Transverse colon (tissue), 4 donors: ENCODE measurements around the genes PLA2G3, EIF4ENIF1 and C22orf42.

DNA sequence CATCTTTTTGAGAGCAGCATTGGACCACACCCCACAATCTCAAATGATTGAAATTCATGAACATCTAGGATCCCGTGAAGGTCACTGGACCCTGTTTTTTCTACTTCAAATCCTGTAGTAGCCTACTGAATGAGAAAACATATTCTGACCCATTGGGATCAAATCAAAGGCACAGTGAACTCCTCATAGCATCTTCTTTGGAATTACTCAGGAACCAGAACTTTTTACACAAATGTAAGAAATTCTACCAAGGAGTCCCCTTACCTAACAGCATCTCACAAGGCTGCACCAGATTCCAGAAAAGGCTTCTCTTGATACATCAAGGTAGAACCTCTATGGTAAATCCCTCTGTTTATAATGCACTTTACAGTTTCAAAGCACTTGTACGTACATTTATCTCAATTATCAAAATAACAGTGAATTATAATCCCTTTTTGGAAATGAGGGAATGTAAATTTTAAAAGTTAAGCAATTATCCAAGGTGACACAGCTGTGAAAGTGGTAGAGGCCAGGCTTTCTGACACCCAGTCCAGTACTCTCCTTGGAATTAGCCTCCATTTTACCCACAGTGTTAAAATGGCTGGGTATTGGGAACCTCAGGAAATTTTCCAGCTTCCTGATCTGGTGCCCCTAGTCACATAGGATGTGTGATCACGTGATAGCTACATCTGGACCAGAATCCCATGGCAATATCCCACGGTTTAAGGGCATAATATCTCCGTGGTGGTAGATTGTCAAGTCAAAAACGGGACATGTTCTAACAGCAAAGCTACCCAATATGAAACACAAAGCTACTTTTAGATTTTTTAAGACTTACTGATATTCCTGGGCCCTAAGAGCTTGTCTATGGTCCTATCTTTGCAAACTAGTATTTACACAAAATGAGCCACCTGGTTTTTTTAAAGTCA lies 4.9 kb upstream of the MORC2 start:
- PRO-cap = no peak
- RAMPAGE, long total RNA, 4 experiments = start-site peak on the plus strand in 1 of 4 experiments, centred at position 232 of the sequence, 15 reads per replicate

- PRO-cap = bidirectional peak, plus-strand start at chr22:31083554, minus-strand start at chr22:31083507
- RAMPAGE, long total RNA, 4 experiments = no peak in any of the 4 experiments
Measured at GRCh38 chr22:31083425-31083955, 2.4 kb downstream of the SMTN start.

GRCh38 chr22:31085149-31086076 lies 4.3 kb downstream of the SMTN start:
- PRO-cap = bidirectional peak, plus-strand start at chr22:31085703, minus-strand start at chr22:31085278
- RAMPAGE, long total RNA, 4 experiments = no peak in any of the 4 experiments

- PRO-cap = no peak
- RAMPAGE, long total RNA, 4 experiments = no peak in any of the 4 experiments
Measured at GRCh38 chr22:31139899-31140784, at the start of gene PLA2G3. TSS of gene PLA2G3 (minus strand) at chr22:31140508.

GRCh38 chr22:31159426-31159798 lies 570 bp upstream of the RNF185 start:
- PRO-cap = no peak
- RAMPAGE, long total RNA, 4 experiments = no peak in any of the 4 experiments

DNA sequence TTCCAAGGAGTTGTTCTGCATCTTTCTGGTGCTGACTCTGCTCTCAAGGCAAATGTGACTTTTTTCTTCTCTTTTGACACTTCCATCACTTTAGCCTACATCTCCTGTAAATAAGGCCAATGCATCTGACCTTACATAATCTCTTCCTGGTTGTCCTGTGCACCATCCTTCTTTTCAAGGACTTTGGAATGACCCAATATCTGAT lies 1.2 kb downstream of the RNF185 start:
- PRO-cap = unidirectional peak, minus-strand start at position 148 of the sequence
- RAMPAGE, long total RNA, 4 experiments = no peak in any of the 4 experiments

GRCh38 chr22:31243715-31244516 lies 31.8 kb downstream of the LIMK2 start:
- PRO-cap = no peak
- RAMPAGE, long total RNA, 4 experiments = no peak in any of the 4 experiments

DNA sequence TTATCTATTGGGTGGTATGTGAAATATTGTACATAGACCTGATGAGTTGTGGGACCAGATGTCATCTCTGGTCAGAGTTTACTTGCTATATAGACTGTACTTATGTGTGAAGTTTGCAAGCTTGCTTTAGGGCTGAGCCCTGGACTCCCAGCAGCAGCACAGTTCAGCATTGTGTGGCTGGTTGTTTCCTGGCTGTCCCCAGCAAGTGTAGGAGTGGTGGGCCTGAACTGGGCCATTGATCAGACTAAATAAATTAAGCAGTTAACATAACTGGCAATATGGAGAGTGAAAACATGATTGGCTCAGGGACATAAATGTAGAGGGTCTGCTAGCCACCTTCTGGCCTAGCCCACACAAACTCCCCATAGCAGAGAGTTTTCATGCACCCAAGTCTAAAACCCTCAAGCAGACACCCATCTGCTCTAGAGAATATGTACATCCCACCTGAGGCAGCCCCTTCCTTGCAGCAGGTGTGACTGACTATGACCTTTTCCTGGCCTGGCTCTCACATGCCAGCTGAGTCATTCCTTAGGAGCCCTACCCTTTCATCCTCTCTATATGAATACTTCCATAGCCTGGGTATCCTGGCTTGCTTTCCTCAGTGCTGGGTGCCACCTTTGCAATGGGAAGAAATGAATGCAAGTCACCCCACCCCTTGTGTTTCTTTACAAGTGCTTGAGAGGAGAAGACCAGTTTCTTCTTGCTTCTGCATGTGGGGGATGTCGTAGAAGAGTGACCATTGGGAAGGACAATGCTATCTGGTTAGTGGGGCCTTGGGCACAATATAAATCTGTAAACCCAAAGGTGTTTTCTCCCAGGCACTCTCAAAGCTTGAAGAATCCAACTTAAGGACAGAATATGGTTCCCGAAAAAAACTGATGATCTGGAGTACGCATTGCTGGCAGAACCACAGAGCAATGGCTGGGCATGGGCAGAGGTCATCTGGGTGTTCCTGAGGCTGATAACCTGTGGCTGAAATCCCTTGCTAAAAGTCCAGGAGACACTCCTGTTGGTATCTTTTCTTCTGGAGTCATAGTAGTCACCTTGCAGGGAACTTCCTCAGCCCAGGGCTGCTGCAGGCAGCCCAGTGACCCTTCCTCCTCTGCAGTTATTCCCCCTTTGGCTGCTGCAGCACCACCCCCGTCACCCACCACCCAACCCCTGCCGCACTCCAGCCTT lies 12.1 kb downstream of the PIK3IP1 start:
- PRO-cap = no peak
- RAMPAGE, long total RNA, 4 experiments = no peak in any of the 4 experiments

GRCh38 chr22:31283588-31283987 lies 8.7 kb downstream of the PIK3IP1 start:
- PRO-cap = no peak
- RAMPAGE, long total RNA, 4 experiments = no peak in any of the 4 experiments

GRCh38 chr22:31284891-31285629 lies 7.2 kb downstream of the PIK3IP1 start:
- PRO-cap = unidirectional peak, plus-strand start at chr22:31285044
- RAMPAGE, long total RNA, 4 experiments = no peak in any of the 4 experiments

- PRO-cap = unidirectional peak, plus-strand start at chr22:31289152
- RAMPAGE, long total RNA, 4 experiments = no peak in any of the 4 experiments
Measured at GRCh38 chr22:31288898-31289422, 3.3 kb downstream of the PIK3IP1 start.

DNA sequence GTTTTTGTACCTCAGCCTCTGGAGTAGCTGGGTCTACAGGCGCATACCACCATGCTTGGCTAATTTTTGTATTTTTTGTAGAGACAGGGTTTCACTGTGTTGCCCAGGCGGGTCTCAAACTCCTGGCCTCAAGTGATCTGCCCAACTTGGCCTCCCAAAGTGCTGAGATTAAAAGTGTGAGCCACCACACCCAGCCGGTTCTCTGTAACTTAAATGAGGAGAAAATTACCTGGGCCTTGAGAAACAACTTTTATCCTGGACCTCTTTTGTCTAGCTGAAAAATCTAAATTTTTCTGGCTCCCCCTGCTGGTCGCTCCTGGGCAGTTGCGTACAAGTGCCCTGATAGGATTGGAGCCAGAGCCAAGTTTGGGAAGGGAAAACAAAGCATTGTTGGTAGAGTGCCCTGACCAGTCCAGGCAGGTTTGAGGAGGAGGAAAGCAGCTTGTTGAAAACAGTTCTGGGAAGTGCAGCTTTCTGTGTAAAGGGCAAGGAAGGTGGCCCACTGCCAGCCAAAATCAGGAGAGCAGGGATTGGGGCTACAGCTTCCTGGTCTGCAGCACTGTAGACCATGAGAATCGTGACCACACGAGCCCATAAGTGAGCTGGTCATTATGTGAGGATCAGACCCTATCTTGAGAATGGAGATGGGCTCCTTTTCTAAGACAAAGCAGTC lies 21.0 kb upstream of the PIK3IP1 start:
- PRO-cap = unidirectional peak, plus-strand start at position 419 of the sequence
- RAMPAGE, long total RNA, 4 experiments = no peak in any of the 4 experiments

DNA sequence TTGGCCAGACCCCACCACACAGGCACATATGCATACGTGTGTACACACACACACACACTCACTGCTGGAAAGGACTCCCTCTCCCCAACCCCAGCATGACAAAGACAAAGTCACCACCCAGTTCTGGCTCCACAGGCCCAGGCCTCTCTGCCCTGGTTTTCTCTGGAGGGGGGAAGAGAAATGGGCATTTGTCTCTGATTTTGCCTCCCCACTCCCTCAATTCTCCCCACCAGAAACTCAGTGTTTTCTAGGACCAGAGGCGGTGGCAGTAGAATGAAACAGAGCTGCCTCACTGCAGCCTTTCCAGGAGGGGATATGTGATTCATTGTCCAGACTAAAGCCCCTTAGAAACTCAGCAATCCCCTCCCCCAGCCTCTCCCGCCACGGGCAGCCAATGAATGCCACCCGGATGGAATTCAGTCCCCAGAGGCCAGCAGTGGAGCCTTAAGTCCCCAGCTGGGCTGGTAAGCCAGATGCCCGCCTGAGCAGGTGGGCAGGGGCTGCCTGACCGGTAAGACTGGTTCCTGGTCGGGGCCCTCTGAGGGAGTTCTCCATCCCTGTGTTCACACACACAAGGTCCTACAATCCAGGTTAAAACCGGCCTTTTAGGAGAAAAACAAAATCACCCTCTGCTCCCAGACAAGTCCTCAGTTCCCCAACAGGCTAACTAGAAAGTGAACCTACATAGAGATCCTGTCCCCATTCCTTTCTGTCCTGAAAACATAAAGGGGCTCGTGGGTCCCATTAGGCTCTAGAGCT lies 3.0 kb downstream of the PATZ1 start:
- PRO-cap = no peak
- RAMPAGE, long total RNA, 4 experiments = no peak in any of the 4 experiments

DNA sequence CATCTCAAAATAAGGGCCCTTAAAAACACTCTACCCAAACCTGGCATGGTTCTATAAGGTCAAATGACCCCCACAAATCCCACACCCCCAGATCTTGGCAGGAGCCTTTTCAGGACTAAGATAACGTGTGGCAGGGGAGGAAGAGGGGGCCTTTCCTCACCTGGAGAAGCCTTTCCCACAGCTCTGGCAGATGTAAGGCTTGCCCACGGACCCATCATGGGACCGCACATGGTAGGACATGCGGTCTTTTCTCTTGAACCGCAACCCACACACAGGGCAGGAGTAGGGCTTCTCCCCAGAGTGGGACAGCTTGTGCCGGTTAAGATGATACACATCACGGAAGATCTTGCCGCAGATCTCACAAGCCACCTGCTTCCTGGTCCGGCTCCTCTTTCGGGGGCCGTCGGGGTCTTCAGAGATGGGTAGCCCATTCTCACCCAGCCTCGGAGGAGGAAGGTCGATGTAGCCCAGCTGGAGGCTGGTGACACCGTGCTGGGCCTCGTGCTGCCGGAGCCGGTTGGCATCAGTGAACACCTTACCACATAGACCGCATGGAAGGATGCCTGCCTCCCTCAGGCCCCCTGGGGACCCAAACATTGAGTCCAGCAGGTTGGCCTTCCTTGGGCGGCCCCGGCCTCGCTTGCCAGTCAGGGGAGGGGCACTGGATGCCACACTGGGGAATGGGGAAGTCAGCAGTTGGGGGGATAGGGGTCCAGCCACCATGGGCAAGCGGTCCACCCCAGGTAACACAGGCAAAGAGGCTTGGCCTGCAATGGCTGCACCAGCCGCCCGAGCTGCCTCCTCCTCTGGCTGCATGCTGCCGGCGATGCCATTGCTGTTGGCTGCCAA lies 1.8 kb downstream of the PATZ1 start:
- PRO-cap = no peak
- RAMPAGE, long total RNA, 4 experiments = no peak in any of the 4 experiments

DNA sequence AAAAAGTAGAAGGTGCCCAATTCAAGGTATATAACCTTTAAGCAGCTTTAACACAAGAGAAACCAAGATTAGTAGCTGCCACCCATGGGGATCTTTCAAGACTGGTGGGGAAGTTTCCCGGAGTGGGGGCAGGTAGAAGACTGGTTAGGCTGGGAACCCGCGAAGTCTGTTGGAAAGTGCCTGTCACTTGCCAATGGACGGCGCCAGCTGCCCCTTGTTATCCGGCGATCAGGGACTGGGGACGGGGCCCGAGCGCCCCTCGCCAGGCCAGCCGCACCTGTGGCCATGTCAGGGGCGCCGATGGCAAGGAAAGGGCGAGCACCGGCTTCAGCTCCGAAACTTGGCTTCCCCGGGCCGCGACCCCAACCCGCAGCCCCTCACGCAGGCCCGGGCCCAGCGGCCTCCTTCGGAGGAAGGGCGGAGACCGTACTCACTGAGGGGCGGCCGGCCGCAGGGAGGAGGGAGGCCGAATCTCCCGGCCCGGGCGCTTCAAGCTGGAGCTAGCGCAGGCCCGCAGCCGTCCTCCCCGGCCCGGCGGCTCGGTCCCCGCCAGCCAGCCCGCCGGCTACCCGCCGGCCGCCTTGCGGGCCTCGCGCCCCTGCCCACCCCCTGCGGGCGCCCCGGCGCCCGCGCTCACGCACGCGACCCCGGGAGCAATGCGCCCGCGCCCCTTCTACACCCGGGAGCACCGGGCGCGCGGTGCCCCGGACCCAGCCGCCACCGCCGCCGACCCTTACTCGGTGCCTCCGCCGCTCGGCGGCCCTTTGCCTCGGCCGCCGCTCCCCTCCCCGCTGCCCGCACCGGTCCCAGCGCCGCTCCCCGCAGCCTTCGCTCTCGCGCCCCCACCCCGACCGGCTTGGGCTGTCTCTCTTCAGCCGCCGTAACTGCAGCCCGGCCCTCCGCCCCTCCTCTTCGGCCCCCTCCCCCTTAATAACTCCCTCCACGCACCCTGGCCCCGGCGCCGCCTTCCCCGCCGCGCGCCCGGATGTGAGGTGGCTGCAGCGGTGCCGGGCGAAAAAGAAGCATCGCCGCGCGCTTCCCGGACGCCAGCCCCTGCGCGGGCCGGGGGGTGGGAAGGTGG lies at the start of gene EIF4ENIF1:
Gene EIF4ENIF1, minus strand, starts transcription at position 886 of the 1,081 bp plus-strand sequence.
- PRO-cap = bidirectional peak, plus-strand start at position 183 of the sequence, minus-strand start at position 96 of the sequence; unidirectional peak, plus-strand start at position 433 of the sequence; bidirectional peak, plus-strand start outside the sequence, minus-strand start at position 858 of the sequence
- RAMPAGE, long total RNA, 4 experiments = start-site peak on the minus strand in 3 of 4 experiments, centred at positions 820 to 896 of the sequence, 51 to 73 reads per replicate

- PRO-cap = no peak
- RAMPAGE, long total RNA, 4 experiments = no peak in any of the 4 experiments
Measured at GRCh38 chr22:31627345-31628067, 34.5 kb downstream of the PISD start.

DNA sequence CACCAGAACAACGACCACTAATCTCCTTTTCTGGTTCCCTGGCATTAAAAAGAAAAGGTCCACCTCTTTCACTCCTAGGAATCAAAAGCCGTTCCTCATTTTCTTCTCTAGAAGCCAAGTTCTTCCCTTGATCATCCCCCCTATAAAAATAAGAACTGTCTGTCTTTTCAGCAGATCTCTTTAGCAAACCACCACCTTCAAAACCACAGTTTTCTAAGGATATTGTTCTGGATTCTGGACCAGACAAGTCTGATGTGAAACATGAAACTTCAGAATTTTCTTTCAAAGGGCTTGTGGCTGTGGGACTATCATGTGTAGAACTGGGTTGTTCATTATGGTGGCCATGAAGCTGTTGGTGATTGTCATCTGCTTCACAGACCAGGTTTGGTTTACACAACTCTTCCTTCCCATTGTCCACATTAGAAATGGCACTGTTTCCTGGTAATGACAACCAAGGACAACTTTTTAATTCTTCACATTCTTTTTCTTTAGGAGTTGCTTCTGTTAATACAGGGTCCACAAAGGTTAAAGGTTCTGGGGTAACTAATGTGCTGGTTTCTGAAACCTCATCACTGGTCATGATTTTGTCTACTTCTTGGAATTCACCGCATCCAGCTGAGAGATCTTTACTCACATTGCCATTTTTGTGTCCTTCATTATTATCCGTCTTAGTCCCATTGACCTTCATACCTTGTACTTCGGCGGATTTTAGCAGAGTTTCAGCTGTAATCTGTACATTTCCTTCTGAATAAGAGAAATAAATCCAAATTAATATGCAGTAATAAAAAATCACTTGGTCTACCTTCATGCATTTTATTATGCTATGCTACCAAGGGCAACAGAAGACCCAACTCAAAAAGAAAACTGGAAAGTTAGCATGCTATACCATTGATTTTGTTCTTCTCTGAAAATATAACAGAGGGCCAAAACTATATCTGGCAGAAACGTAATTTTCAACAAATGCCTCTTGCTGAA lies 33.1 kb downstream of the PRR14L start:
- PRO-cap = no peak
- RAMPAGE, long total RNA, 4 experiments = no peak in any of the 4 experiments

GRCh38 chr22:31955940-31956251 lies 11.6 kb downstream of the YWHAH start:
- PRO-cap = no peak
- RAMPAGE, long total RNA, 4 experiments = start-site peak on the plus strand in 1 of 4 experiments, at chr22:31956115-31956169 at its widest, 30 reads per replicate

GRCh38 chr22:31958180-31959168 lies 14.1 kb downstream of the YWHAH start:
- PRO-cap = no peak
- RAMPAGE, long total RNA, 4 experiments = no peak in any of the 4 experiments

DNA sequence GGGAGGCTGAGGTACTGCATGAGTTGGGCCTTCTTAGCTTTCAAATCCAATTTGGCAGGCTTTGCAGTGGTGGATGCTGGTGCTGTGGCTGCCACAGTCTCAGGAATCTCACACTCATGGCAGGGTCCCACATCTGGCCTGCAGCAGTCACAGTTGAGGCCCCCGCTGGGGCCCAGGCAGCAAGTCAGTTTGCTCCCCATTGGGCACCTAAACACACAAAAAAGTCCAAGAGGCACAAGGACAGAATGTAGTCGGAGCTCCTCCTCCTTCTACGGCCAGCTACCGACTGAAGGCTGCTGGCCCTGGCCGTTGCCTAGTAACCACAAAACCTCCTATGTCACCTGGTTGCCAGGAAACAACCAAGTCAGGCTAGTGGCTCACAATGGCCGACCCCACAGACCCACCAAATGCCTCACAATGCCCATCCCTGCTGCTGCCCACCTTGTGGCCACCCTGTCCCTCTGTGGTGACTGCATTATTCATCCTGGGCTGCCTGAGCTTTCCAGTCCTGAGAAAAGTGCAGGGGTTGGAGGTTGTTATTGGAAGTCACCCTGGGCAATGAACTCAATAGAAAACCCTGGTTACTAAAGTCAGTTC lies at the start of gene C22orf42:
Gene C22orf42, minus strand, starts transcription at position 288 of the 597 bp plus-strand sequence.
- PRO-cap = no peak
- RAMPAGE, long total RNA, 4 experiments = no peak in any of the 4 experiments